ENCODE results near the gene DAPK2.

GRCh38 chr15:63357701-63358234 is 23.9 kb downstream of the CA12 start:
- RRBS: 69% methylated on average over 1 of the region's 4 CpGs

- RRBS: no CpG with 5 or more reads among the region's 7 CpGs
Measured at GRCh38 chr15:63446015-63446623, 58.3 kb upstream of the USP3 start.

- RRBS: no CpG with 5 or more reads among the region's 7 CpGs
Measured at GRCh38 chr15:63473295-63473782, 31.1 kb upstream of the USP3 start.

- RRBS: no CpG with 5 or more reads among the region's 2 CpGs
Measured at GRCh38 chr15:63486403-63486873, 18.0 kb upstream of the USP3 start.

- RRBS: no CpG with 5 or more reads among the region's 14 CpGs
Measured at GRCh38 chr15:63498769-63499480, 5.5 kb upstream of the USP3 start.

DNA sequence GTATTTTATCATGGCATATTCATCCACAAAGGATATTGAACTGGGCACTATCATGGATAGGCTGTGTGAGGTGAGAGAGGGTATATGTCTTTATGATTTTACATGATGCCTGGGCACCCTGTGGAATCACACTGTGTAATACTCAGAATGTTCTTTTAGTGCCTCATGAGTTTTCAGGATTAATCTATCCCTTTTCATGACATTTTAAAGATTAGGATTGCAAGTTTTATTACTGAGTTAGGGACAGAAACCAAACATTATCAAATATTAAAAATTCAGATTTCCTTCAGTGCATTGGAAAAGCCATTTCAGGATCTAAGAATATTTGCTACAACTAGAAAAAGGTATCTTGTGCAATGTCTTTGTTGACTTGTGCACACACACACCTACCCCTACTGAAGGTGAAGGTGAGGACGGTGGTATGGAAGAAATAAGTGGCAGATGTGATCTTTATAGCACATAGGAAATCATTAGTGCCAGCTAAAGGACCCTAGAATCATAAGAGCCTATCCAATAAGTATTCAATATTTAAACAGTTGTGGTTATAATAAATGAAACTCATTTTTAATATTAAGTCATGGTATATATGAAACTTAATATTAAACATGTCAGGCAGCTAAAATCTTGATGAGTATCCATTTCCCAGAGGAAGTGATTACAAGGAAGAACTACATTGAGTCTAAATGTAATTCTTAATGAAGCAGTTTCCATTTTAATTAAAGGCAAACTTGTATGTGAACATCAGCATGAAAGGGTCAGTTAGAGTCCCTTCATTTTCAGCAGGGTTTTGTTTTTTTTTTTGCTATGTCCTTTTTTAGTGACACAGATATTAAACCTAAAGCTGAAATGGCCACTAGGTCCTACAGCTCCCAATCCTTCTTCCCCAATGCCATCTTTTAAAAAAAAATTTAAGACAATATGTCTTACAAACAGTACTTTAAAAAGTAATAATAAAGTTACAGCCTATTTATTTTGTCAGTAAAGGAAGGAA is 25.3 kb upstream of the FBXL22 start:
- RRBS: no CpG with 5 or more reads among the region's 1 CpG

DNA sequence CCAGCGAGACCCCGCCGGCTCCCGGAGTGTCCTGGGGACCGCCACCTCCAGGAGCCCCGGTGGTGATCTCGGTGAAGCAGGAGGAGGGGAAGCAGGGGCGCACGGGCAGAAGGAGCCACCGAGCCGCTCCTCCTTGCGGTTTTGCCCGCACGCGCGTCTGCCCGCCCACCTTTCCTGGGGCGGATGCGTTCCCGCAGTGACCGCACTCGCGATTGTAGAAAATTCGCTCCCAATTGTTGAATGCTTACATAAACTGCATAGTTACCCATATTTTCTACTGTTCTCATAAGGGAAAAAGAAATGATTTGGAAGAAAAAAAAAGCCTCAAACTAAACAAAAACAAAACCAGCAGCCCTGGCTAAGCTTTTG is 4.3 kb downstream of the FBXL22 start:
- RRBS: no CpG with 5 or more reads among the region's 24 CpGs

DNA sequence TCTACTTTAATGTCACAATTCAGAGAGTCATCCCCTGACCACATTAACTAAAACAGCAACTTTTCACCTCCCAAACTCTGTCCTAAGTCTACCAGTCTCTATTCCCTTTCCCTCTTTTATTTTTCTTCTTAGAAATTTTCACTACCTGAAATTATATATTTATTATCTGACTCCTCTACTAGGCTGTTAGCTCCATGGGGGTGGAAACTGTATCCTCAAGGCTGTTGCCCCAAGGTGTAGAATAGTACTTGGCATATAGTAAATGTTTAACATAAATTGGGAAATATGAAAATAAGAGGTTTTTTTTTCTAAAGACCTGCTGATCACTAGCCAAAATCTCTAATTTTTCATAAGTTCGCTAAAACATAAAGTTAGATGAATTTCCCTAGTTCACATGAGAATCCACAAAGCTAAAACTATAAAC is 59.7 kb downstream of the HERC1 start:
- RRBS: no CpG with 5 or more reads among the region's 1 CpG

DNA sequence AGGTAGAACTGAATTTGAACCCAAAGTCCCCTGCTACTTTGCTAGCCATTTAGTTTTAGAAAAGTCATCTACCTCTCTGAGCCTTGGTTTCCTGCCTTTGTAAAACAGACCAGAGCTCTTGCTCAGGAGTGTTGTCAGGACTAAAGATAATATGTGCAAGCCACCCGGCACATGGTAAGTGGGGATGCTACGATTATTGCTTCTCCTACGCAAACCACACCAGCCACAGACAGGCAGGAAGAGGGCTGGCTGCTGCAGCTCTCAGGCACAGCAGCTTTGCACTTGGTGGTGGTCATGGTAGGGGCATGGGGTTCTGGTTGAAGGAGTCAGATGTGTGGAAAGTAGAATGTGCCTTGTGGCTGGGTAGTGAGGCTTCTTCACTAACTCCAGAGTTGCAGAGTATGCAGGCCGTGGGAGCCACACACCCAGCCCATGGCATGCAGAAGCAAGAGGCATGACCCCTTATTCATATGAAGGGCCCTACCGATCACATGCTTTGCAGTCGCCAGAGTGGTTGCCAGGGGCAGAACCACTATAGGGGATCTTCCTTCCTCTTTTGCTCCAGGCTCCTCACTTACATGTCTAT is 59.0 kb upstream of the HERC1 start:
- RRBS: no CpG with 5 or more reads among the region's 6 CpGs

DNA sequence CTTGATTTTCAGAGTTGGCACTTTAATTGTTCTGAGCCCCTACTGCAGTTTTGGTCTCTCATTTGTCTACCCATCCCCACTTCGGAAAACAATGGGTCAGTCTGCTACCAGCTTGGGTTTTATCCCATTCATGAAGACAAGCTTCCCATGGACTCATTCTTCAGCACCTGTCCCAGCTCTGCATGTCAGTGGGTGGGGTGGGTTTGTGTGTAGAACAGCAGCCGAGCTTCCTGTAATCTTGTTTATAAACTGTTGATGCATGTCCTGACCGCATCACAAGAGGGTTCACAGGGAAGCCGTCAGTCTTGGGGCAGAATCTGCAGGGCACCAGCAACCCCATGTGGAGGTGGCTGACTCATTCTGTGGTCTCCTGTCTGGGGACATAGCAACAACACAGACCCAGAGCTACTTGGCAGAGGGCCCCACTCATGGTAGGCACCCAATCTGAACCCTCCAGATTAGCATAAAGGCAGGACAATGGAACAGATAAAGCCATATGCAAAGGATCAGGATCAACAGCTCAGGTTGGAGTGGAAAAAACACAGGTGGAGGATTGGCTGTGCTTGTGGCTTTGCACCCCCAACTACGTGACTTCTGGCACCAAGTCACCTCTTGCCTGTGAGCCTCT is 35.6 kb downstream of the DAPK2 start:
- RRBS: no CpG with 5 or more reads among the region's 5 CpGs

DNA sequence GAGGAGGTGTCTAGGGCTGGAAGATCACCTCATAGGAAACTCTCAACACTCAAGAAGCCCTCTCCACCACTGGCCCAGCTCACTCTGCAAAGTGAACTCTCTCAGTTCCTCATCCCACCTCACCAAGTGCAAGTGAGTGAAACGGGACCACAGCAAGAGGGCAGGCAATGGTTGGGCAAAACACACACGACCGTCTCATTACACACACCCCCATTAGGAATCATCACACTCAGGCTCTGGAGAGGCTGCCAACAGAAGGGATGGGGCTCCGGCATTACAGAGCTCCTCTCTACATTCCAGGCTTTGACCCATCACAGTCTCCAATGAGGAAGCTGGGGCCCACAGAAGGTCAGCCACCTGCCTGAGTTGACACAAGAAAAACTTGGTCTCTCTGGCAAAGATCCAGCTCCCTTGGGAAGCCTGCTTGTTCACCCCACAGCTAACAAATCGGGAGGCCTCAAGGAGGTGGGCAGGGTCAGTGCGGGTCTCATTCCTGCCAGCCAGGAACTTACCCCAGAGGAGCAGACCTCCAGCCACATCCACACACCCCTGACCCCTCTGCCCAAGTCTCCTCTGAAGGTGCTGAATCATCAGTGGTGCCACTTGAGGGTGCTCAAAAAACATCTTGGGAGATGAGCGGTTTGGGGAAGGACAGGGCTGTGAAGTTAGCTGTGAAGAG is 1.5 kb downstream of the DAPK2 start:
- RRBS: no CpG with 5 or more reads among the region's 7 CpGs

DNA sequence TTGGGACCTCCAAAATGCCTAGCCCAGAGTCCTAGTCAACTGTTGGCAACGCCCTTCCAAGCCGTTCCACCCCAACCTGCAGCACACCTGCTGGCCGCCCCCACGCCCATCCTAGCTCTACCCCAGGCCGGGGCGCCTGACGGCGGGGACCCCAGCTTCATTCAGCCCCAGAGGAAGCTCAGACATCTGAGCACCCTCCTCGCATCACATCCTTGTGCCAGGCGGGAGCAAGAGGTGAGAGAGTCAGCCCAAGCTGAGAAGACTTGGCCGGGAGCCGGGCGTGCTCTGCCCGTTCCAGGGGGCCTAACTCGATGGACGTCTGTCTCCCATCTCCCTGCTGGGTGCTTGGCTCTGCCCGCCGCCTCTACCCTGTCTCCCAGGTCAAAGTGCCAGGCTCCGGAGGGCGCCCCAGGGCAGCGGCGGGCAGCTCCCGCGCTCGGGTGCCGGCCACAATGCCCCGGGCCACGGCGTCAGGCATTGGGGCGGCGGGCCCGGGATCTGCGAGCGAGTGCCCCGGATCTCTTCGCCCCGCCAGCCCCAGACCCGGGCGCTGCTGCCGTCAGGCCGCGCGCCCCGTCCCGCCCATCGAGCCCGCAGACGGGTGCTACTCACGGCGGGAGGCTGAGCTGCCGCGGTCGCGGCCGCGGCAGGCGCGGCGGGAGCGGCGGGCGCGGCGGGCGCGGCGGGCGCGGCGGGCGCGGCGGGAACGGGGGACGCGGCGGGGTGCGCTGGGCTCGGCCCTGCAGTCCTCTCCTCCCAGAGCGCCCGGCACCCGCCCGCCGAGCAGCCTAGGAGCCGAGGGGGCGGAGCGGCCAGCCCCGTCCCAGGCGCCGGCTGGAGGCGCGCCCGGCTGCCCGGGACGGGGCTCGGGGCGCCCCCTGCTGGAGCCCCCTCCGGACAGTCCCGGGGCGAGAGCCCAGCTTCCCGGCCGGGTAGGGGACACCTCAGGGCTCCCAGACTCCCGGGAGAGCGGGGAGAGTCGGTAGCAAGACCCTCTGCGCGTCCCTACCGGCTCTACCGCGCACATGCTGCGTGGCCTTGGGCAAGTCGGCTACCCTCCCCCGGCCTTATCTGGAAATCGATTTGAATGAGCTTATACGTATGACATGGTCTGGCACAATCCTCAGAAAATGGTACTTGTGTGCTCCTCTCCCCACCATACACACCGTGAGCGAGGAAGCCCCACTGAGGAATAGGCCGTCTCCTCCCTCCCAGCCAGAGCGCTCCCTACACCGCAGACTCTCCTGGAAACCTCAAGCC is at the start of gene DAPK2:
Gene DAPK2, minus strand, starts transcription at position 800 of the 1,260 bp plus-strand sequence.
- RRBS: 16% methylated on average over 38 of the region's 120 CpGs

DNA sequence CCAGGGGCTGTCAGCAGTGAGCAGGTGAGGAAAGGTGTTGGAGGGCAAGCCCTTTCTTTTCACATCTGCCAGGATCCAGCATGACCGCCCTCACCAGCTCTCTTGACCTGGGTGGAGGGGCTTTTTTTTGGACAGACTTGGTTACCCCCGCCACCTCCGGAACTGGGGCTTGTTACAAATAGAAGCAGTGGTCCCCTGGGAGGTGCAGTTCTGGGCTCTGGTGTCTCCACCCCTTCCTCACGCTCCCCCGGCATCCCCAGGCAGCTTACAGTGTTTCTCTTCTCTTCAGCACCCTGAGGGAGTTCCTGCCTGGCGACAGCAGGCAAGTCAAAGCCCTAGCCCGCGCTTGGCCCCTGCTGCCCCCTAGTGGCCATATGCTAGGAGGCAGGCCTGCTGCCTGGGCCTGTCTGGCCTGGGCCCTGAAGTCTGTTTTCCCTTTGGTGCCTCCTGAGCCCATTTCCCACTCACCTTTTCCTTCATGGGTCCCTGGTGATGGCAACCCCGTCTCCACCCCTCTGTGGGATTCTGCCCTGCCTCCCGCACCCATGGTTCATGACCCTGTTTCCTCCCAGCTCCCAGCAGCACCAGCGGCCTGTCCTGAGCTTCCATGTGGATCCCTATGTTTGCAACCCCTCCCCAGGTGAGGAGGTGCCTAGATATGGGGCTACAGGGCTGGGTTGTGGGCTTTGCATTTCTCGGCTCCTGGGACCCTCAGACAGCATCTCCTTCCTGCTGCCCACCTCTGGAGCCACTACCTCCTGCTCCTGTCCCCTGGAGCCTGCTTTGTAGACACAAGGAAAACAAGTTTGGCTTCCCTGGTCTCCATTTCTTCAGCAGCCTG is 2.1 kb downstream of the SNX22 start:
- RRBS: 6% methylated on average over 3 of the region's 12 CpGs

- RRBS: no CpG with 5 or more reads among the region's 7 CpGs
Measured at GRCh38 chr15:64163952-64164325, 1.1 kb upstream of the PPIB start.

- RRBS: no CpG with 5 or more reads among the region's 4 CpGs
Measured at GRCh38 chr15:64390902-64391101, 3.2 kb downstream of the TRIP4 start.

DNA sequence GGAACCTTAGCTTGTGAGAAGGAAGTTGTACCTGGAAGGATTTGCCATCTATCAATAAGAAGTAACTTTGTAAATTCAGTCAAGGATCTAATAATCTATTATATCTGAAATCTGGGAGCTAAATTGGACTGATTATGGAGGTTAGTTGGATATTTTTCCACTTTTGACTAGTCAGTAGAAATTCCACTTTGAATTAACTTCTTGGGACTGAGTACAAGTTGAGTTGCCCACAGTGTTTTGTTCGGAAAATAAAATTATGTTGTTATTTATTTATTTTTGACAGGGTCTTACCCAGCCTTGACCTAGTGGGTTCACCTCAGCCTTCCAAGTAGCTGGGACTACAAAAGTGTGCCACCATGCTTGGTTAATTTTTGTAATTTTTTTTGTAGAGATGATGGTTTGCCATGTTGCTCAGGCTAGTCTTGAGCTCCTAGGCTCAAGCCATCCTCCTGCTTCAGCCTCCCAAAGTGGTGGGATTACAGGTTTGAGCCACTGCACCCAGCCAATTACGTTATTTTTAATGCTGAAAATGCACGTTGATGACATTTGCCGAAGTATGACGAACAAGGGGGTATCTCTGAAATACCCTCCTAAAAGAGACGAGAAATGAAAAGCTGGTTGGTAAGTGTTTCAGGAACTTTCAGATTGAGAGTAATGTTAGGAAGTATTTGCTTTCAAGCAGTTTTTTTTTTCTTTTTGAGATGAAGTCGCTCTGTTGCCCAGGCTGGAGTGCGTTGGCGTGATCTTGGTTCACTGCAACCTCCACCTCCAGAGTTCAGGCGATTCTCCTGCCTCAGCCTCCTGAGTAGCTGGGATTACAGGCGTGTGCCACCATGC is 9.7 kb downstream of the ZNF609 start:
- RRBS: no CpG with 5 or more reads among the region's 11 CpGs

DNA sequence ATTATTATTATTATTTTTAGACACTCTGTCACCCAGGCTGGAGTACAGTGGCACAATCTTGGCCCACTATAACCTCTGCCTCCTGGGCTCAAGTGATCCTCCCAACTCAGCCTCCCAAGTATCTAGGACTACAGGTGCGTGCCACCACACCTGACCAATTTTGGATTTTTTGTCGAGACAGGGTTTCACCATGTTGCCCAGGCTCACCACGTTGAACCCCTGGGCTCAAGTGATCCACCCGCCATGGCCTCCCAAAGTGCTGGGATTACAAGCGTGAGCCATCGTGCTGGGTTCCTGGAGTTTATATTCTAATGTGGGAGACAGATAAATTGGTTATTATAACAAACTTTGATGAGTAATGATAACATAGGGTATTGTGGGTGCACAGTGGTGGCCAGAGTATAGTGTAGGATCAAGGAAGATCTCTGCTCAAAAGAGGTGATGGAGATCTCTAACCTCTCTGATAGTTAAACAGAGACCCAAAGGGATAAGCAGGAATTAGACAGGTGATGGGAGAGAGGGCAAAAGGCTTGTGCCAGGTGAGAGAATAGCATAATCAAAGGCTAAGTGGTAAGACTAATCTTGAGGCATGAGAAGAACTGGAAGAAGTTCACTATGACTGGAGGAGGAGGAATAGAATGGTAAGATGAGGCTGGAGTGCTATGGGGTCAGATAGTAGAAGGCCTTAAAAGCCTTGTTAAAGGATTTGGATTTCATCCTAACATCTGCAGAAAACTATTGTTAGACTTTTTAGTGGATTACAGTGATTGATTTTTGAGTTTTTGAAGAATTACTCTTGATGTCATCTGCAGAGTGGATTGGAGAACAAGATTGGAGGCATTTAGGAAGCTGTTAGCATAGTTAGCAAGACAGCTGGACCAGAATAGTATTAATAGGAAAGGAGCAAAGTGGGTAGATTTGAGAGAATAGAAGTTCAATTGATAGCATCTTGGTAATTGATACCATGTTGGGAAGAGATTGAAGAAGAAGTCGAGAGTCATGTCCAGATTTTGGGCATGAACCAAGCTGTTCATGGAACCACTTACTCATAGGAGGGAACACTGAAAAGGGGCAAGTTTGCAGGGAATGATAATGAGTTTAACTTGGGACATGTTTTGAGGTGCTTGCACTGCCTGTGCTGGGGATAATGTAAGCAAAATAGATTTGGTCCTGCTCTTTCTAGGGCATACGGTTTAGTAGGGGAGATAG is 57.8 kb downstream of the ZNF609 start:
- RRBS: no CpG with 5 or more reads among the region's 8 CpGs

DNA sequence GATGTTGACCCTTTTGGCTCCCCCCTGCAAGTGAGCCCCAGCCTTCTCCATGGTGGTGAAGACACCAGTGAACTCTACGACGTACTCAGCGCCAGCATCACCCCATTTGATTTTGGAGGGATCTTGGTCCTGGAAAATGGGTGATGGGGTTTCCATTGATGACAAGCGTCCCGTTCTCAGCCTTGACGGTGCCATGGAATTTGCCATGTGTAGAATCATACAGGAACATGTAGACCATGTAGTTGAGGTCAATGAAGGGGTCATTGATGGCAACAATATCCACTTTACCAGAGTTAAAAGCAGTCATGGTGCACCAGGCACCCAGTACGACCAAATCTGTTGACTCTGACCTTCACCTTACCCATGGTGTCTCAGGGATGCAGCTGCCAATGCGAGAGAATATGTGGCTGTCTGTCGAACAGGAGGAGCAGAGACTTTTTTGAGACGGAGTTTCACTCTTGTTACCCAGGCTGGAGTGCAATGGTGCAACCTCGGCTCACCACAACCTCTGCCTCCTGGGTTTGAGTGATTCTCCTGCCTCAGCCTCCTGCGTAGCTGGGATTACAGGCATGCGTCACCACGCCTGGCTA is 69.0 kb downstream of the ZNF609 start:
- RRBS: no CpG with 5 or more reads among the region's 14 CpGs

DNA sequence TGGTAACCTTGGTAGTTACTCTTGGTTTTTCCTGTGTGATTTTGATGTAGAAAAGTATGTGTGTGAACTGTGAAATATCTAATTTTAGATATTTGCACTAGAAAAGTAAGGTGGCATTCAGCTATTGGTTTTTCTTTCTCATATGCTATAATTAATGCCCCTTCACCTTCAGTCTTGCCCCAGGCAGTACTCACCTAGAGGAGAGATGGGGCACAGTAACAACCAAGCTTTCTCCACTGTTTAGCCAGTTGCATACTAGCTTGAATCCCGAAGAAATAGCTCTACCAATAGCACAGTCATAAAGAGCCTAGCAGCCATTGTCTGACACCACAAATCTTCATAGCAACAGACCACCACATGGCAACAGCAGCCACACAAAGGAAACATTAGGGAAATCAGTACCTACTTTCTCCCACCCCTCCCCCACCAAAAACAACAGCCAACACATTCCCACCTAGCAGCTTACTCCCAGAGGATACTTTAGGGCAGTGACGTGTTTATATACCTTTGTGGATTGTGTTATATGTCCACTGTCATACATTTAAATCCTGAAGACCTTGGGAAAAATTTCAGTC is 140.8 kb downstream of the RBPMS2 start:
- RRBS: no CpG with 5 or more reads among the region's 2 CpGs

GRCh38 chr15:64701592-64702254 is 73.7 kb downstream of the RBPMS2 start:
- RRBS: no CpG with 5 or more reads among the region's 6 CpGs